Heart right ventricle (tissue), 2 donors: Measurements from ENCODE around the gene ITIH2.

- PRO-cap, 2 experiments: peak in 1 of 2 experiments; most common plus-strand start chr10:6172154 (in 1); most common minus-strand start chr10:6171889 (in 1)
These were observed 30.8 kb upstream of the PFKFB3 start for GRCh38 chr10:6171598-6172719.

GRCh38 chr10:6201407-6202135 lies 1.2 kb upstream of the PFKFB3 start:
- PRO-cap, 2 experiments: peak in 2 of 2 experiments; most common plus-strand start chr10:6201720 (in 1); most common minus-strand start chr10:6201542 (in 1)

GRCh38 chr10:6206606-6206805 lies 3.8 kb downstream of the PFKFB3 start:
- PRO-cap, 2 experiments: no peak in any of the 2 experiments

- PRO-cap, 2 experiments: no peak in any of the 2 experiments
These were observed 18.5 kb downstream of the PFKFB3 start for GRCh38 chr10:6221262-6221666.

DNA sequence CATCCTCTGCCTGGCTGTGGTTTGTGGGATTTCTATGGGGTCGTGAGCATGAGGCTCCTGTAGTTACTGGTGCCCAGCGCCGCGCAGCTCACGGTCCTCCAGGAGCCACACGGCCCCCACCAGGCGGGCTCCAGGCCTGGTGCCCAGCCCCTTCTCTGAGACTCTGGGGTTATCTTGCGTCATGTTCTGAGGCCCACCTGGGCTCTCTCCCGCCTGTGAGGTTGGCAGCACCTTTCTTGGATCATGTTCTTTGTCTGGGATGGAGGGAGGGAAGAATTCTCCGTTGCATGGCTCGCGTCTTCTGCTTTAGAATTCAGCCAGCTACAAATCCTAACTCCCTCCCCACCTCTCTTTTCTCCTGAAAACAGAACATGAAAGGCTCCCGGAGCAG lies 29.8 kb downstream of the PFKFB3 start:
- PRO-cap, 2 experiments: no peak in any of the 2 experiments

GRCh38 chr10:6251215-6251414 lies 48.4 kb downstream of the PFKFB3 start:
- PRO-cap, 2 experiments: no peak in any of the 2 experiments

- PRO-cap, 2 experiments: no peak in any of the 2 experiments
These were observed 95.1 kb downstream of the PFKFB3 start for GRCh38 chr10:6297641-6298497.

DNA sequence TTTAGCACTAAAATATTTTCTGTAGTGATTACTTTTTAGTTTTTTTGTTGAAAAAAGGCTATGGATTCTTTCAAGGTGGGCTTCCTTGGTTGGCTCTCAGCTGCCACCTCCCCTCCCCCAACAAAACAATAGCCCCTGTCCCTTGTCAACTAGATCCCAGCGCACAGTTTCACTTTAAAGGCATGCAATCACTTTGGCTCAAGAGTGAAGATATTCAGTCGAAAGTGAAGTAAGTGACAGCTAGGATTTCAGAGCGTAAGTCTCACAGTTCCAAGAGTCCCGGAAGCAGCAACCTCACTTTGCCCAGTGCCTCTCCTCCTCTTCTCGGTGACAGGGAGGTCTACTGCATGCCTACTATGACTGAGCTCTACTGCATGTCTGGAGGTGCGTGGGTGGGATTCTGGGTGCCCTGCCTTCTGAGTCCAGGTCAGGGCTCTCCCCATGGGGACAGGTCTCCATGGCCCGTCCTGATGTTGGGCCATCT lies 17.1 kb downstream of the PRKCQ start:
- PRO-cap, 2 experiments: no peak in any of the 2 experiments

DNA sequence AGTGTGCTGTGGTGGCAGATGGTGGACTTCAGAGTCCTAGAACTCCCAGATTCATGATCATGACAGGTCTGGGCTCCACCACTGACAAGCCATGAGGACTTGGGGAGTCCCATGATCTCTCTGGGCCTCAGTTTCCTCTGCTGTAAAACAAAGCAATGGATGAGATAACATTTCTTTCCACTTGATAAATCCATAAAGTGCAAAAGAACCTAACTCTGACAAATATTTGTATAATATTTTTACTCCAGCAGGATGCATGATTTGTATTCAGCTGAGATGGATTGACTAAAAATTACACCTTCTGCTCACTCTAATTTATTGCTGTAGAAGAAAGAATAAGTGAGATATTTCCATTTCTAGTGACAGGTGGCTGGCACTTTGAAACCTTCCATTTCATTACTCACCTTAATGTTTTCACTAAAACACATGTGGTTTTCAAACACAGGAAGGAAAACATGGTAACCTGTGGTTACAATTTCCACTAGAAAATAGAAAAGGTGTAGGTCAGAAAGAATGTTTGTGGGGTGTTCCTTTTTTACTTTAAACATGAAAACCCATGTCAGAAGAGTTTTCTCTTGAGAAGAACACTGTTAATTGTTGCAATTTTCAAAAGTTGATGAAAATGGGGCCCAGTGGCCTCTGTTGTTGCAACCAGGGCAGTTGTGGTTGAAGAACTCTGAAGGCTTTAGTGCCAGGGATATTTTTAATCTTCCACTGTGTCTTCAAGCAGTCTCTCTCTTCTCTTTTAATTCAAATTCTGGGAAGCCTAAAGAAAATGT lies 12.0 kb upstream of the PRKCQ start:
- PRO-cap, 2 experiments: no peak in any of the 2 experiments

GRCh38 chr10:6757155-6757617 lies 177.1 kb upstream of the PRKCQ start:
- PRO-cap, 2 experiments: no peak in any of the 2 experiments

- PRO-cap, 2 experiments: no peak in any of the 2 experiments
These were observed 239.8 kb downstream of the SFMBT2 start for GRCh38 chr10:7170472-7171927.

- PRO-cap, 2 experiments: no peak in any of the 2 experiments
These were observed 1.1 kb upstream of the ITIH5 start for GRCh38 chr10:7667932-7668208.

DNA sequence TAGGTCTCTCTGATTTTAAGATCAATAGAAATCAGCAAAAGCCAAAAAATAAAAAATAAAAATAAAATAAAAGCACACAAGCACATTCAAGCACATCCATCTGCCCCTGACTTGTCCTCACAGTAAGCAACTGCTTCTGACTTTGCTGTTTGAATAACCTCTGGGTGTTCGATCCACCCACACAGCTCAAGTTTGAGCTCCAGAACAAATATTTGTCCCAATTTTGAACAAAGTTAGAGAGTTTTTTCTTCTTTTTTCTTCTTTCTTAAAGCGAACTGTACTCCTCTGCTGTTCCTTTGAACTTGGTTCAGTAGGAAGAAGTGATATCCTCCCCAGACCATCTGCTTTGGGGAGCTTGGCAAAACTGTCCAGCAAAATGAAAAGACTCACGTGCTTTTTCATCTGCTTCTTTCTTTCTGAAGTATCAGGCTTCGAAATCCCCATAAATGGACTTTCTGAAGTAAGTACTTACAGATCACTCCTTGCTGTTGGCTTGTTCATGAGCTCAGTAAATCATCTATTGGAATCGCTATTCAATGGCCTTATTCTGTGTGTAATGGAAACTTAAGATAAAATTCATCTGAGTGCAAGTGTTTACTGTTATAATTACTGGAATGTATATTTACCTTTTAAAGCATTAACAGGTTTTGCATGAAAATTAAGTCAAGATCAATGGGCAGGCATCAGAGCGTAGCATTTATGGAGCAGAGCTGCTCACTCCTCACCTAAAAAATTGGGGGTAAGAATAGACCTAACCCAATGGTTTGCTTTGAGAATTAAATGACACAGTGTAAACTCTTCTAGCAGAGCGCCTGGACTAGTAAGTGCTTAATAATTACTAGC lies at the start of gene ITIH2:
Gene ITIH2 (plus strand): TSS at position 258 of the 843 bp plus-strand sequence.
- PRO-cap, 2 experiments: no peak in any of the 2 experiments

DNA sequence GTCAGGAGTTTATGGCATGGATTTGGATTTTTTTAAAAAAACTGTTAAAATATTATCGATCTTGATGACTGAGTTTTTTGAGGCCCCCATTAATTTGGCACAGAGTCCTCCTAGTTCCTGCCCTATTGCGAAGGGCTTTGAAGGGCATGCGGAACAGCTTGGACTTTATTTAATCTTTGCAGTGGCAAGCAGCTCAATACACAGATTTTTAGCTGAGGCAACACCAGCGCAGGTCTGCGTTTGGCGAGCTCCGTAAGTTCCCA lies 453 bp upstream of the TAF3 start:
- PRO-cap, 2 experiments: no peak in any of the 2 experiments

DNA sequence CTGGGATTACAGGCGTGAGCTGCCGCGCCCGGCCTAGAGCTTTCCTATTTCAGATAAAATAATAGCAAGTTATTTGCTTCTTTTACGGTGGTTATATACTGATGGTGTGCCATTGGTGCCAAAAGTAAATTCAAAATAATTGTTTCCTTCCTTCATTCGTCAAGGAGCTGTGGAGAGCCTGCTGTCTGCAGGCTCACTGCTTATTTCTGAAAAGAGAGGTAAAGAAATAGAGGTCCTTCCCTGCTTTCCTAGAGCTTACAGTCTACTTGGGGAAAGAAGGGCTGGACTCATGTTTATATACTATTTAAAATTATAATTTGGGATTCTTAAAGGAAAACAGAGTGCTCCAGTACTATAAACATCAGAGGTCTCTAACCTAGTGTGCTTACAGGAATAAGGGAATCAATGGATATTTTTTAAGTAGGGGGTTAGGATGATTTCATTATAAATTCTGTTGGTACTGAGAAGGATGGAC lies 22.8 kb downstream of the TAF3 start:
- PRO-cap, 2 experiments: no peak in any of the 2 experiments

- PRO-cap, 2 experiments: peak in 1 of 2 experiments; most common minus-strand start chr10:8053476 (in 1)
These were observed 1.3 kb upstream of the GATA3 start for GRCh38 chr10:8053298-8053517.

GRCh38 chr10:8056784-8057525 lies 2.5 kb downstream of the GATA3 start:
- PRO-cap, 2 experiments: peak in 2 of 2 experiments; most common plus-strand start chr10:8057250 (in 1); most common minus-strand start chr10:8057099 (in 1)

DNA sequence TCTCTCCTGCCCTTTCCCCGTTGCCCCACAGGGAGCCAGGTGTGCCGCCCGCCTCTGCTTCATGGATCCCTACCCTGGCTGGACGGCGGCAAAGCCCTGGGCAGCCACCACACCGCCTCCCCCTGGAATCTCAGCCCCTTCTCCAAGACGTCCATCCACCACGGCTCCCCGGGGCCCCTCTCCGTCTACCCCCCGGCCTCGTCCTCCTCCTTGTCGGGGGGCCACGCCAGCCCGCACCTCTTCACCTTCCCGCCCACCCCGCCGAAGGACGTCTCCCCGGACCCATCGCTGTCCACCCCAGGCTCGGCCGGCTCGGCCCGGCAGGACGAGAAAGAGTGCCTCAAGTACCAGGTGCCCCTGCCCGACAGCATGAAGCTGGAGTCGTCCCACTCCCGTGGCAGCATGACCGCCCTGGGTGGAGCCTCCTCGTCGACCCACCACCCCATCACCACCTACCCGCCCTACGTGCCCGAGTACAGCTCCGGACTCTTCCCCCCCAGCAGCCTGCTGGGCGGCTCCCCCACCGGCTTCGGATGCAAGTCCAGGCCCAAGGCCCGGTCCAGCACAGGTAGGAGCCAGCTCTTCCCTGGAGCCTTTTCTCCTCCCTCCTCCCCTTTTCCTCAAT lies 3.9 kb downstream of the GATA3 start:
- PRO-cap, 2 experiments: no peak in any of the 2 experiments

- PRO-cap, 2 experiments: no peak in any of the 2 experiments
These were observed 6.9 kb downstream of the GATA3 start for GRCh38 chr10:8061057-8062126.

DNA sequence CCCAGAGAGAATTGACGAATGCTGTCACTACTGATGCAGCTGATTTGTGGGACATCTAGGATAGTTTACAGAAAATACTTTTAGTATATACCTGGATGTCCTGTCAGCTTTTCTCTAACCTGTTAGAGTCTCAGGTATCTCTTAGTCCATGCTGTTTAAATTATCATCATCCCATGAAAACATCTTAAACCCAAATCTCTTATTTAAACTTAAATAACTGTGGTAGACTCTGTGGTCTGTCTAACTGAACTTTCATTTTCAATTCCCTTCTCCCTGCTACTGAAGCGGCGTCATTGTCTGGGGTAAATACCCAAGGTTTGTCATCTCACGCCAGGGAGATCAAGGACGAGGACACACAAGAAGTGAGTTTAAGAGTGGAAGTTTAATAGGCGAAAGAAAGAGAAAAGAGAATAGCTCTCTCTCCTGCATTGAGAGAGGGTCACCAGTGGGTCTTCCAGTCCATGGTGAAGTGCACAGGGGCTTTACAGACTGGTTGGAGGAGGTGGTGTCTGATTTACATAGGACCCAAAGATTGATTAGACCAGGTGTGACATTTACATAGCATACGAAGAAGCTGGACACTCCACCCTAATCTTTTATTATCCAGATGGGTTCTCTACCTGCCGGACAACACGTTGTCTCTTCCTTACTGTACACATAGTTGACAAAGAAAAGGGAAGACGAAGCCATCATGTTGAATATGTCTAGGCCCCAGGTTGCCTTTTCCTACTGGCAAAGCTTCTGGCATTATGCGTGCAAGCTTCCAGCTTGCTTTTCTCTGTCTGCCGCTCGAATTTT lies 804.3 kb upstream of the CELF2 start:
- PRO-cap, 2 experiments: no peak in any of the 2 experiments